Metastatic Breast Carcinoma in the Ovary (tissue), 3 donors: ENCODE measurements around a stretch of chr1.

GRCh38 chr1:53899095-53899866 is 5.3 kb downstream of the DIO1 start:
- PRO-cap, 3 experiments: no peak in any of the 3 experiments

DNA sequence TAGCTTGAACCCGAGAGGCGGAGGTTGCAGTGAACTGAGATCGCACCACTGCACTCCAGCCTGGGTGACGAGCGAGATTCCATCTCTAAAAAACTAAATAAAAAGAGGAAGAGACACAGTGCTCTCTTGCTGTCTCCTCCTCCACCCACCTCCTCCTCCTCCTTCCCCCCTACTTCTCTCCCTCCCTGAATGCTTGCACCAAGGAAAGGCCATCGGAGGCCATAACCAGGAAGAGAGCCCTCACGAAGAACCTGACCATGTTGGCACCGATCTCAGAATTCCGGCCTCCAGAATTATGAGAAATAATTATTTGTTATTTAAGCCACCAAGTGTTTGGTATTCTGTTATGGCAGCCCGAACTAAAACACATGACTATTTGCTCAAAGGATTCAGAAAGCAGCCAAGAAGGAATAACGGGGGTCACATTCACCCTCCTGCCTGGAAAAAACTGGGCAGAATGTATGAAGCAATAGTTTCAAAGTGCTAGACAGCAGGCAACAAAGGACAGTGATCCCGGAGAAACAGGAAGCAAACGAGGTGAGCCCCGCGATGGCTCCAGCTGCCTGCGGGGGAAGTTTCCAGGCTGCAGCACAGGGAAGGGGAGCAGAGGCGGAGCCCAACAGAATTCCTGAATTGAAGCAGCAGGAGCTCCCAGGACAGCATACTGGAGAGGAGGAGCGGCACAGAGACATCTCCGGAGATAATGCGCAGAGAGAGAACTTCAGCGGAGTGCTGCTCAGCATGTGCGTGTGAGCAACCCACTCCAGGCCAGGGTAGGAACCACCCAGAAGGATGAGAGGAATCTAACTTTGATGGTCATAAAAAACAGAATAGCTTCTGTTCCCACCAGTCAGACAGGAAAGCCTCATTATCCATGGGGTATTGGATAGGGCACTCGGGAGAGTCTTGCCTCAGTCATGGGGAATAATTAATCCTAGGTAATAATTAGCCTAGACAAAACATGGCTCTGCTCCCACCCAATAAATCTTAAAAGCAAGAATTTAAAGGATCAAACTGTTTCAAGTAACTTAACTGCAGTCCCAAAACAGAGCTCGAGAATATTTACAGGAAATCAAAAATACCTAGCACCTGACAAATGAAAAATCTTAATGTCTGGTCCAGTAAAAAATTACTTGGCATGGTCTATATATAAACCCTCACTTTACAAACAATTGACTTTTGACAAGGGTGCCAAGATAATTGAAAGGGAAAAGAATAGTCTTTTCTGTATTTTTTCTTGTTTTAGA is 35.5 kb downstream of the LDLRAD1 start:
- PRO-cap, 3 experiments: peak in 3 of 3 experiments; most common plus-strand start position 659 of the sequence (in 3); most common minus-strand start position 565 of the sequence (in 1)

DNA sequence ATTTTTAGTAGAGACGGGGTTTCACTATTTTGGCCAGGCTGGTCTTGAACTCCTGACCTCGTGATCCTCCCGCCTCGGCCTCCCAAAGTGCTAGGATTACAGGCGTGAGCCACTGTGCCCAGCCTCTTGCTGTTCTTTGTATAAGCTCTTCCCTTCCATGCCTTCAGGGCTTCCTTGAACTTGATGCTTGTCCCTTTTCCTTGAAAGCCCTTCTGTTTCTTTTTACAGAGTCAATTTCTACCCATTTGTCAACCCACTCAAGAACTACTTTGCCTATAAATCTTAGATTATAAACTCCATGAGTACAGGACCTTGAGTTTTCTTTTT is 5.4 kb downstream of the TCEANC2 start:
- PRO-cap, 3 experiments: no peak in any of the 3 experiments

DNA sequence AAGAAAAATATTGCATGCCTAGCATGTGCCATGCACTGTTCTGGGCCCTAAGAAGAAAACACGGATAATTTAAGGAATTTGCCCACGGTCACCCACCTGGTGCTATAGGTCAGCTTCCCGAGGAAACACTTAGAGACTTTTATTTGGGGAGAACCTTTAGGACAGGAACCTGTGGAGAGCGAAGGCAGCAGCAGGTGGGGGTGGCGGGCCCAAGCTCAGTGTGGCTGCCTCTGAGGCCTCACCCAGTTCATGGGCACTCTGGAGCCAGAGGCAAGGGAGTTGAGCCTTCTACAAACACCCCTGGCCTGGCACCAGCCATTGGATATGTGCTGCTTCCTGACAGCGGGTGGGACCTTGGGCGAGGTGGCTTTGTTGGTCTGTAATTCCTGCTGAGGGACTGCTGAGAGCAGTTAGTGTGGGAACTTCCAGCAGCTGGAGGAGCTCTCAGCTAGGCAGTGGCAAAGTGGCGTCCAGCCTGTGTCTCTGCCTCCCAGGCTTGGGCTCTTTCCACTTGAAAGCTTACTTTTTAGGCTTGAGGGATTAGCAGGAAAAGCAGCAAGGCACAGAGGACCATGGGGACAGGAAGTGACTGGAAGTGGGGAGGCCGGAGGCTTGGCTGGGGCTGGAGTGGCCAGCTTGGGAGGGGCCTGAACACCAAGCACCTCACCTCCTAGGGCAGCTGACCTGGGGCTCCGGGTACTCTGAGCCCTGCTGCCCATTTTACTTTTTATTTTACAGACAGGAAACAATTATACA is 19.1 kb downstream of the MRPL37 start:
- PRO-cap, 3 experiments: peak in 1 of 3 experiments; most common plus-strand start position 409 of the sequence (in 1); most common minus-strand start position 251 of the sequence (in 1)

DNA sequence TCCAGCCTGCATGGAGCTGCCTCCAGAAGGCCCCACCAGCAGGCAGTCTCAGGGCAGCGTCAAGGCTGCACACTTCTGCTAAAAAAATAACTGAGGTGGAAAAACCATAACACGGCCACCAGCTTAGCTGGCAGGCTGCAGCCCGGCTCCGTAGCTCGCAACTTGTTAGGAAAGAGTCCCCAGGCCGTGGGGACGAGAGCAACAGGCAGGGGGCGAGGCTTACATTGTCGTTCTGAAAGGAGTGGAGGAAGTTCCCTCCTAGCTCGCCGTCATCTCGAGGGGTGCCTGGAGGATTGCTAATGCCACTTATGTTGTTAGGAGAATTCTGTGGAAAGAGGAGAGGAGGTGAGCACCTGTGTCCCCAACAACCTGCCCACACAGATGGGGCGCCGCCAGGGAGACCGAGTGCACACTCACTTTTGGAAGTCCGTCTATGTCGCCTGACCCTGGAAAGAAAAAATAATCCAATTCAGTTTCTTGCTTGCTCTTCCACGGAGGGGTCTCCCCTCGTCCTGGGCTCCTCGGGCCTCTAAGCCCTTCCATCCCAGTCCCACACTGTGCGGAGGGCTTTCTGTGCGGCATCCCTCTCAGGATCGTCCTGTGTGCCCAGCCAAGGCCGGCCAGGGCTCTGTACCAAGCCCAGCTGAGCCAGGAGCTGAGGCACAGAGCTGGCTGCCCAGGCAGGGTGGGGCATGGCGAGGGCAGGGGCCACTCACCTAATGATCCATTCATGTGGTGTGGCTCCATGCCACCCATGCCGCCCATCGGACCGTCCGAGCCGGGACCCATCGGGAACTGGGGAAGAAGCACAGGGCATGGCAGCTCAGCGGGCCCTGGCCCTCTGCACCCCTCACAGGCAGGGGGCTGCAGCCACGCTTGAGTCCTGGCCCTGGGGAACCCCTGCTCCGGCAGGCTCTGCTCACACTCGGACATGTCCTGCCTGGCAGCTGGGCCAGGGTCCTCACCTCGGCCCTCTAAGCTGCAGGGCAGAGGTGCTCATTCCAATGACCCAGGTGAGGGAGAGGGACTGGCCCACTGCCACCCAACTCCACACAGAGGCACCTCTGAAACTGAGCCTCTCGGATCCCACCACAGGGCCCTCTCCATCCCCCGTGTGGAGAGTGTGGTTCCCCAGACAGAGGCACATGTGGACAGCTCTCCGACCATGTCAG is 28.5 kb downstream of the MRPL37 start:
- PRO-cap, 3 experiments: no peak in any of the 3 experiments

DNA sequence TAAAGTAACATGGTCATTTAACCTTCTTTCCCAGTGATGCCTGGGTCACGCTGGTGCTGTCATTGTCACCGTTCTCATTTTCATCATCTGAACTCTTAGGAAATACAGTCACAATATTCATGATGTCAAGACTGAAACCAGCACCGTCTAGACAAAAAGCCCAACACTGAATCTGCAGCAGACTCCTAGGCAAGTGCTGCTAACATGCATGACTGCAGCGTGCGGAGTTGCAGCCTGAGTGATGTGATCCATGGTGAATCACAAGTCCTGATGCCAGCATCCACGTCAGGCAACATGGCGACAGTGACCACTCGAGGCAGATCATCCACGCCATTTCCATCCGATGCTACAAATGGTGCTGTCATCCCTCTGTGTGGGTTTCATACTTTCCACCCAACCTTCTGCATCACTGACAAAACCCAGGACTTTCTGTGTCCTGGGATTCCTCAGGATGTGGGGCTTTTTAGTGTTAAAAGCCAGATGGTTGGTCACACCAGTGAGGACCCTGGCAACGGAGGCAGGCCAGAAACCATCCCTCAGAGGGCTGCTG is 37.7 kb downstream of the MRPL37 start:
- PRO-cap, 3 experiments: no peak in any of the 3 experiments

DNA sequence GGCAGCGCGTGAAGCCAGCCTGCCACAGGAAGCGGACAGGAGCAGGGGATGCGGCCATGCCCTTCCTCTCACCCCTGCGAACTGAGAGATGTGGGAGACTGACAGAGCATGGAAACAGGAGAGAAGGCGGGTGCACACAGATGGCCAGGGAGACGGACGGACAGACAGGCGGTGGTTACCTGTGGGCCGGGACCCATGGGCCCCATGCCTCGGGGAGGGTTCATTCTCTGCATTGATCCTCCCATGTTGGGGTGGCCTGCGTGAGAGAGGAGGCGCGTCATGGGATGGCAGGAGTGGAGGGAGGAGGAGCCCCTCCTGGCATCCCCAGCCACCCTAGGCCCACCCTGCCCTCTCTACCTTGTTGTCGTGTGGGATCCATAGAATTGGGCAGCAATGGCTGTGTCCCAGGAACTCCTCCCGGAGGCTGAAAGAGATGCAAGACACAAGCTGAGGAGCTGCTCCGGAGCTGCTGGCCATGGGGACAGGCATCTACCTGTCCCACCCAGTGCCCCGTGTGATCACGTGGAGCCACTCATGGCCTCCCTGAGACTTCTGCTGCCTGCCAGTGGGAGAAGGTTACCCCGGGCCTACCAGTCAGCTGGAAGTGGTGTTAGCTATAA is 51.6 kb downstream of the MRPL37 start:
- PRO-cap, 3 experiments: no peak in any of the 3 experiments

DNA sequence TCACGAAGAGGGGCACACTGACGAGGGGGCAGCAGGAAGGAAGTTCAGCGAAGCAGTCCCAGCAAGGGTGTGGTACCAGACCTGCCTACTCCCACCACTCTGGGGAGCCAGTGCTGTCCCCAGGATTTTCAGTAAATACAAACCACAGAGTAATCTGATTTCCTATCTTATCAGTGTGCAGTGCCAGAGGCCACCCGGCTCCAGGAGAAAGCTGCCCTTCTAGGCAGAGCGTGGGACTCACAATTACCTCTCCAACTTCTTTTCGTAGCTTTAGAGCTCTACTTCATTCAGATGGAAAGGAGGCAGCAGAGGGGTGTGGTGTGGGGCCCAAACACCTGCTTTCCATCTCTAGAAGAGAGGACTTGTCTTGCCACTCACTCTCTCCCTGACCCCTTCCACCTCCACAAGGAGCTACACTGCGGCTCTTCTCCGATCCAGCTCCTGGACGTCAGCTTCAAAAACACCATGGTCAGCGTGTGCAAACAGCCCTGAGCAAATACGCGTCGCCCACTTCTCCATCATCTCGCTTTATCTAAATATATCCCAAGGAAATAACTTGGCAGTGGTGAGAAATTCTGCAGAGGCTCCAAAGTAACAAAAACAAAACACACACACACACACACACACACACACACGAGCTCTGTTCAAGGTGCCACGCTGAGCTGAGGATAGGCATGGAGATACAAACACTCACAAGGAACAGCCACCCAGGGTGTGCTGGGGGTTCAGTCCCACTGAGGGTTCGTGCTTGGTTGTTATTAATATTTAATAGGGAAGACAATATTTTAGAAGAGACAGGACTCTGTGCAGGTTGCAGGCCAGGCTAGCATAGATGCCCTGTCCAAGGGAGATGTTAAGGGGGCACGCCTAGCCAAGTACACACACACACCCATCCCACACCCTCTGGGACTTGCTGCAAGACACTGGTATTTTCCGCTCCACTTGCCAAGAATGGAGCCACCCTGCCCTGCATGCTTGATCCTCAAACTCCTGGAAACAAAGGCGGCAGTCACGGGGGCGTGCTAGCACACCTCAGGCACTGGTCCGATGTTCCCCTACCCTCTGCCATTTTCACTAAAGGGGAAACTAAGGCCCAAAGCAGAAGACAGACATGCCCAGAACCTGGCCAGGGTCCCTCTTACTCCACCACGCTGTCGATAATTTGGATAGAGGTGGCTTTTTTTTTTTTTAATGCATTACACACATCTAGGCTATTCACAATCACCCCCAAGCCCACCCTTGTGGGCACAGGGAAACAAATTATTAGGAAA is 98.8 kb downstream of the MRPL37 start:
- PRO-cap, 3 experiments: no peak in any of the 3 experiments

GRCh38 chr1:54325947-54327012 is 126.3 kb downstream of the MRPL37 start:
- PRO-cap, 3 experiments: no peak in any of the 3 experiments

- PRO-cap, 3 experiments: no peak in any of the 3 experiments
Observed at GRCh38 chr1:54362125-54362699, 162.2 kb downstream of the MRPL37 start.

DNA sequence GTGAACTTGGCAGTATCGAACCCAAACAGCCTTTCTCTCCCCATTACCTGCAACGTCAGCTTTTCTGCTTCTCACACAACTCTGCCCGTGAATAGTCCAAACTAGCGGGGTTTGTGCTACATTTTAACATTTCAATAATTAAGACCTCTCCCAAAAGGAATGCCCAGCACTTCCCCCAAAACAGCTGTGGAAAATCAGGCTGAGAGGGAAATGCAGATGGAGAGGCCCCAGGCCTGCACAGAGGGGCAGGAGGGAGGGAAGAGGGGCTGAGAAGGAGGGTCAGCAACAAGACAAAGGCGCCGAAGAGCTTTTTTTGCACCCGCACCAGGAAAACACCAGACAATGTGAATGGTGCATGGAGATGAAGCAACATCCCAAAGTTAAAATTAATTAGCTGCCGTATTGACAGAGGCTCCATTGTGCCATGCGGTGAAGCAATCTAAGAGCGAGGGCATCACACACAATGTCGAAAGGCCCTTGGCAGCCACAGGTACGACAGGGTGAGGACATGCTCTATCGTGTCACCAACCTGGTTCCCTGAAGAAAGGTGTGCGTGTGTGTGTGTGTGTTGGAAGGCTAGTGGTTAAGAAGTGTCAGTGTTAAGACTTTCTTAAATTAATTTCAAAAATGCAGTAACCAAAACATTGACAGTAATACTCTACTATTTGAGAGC is 165.0 kb downstream of the MRPL37 start:
- PRO-cap, 3 experiments: no peak in any of the 3 experiments

GRCh38 chr1:54365668-54366435 is 165.9 kb downstream of the MRPL37 start:
- PRO-cap, 3 experiments: no peak in any of the 3 experiments

DNA sequence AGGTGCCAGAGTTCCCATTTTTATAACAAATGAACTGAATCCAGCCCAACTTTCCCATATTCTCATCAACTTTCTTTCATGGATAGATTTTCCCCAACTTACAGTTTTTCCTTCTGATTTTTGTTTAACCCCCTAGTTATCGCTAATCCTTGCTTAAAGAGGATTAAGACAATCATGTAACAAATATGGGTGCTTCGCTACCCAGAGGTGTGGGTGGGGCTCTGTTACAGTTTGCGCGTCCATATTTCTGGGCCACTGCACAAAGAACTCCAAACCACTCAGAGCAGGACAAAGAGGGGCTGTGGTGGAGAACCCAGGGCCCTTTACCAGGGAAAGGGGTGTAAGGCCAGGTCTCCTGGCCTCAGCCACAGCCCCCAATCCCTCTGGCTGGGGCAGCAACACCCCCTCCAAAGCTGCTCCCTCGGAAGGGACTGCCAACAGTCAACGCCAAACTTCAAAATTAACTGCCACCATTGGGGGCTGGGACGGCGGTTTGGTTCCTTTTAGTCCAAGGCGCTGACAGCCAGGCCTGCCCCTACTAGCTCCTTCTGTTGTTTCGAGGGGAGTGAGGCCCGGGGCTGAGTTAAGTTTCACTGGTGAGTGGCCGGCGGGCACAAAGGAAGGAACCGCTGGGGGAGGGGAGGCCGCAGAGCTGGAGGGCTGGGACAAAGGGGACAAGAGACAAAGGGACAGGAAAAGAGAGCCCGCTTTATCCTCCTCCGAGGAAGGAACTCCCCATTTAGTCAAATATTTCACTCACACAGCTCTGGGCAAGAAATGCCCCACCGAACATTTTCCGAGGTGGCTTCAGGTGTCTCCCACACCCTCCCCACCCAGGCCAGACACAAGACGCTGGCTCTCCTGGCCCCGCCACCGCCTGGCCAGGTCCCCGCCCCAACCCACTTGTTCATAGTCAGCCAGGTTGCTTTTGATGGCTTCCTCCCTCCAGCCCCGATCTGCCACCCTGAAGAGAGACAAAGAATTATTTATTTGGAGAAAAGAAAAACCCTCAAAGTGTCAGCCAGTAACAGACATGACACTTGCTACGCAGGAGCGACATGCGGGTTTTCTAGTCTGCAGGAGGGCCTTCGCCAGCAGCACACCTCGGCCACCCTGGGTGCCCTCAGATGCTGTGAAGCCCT is 169.5 kb upstream of the ACOT11 start:
- PRO-cap, 3 experiments: no peak in any of the 3 experiments

- PRO-cap, 3 experiments: no peak in any of the 3 experiments
Observed at GRCh38 chr1:54396354-54396908, 151.6 kb upstream of the ACOT11 start.

- PRO-cap, 3 experiments: no peak in any of the 3 experiments
Observed at GRCh38 chr1:54499212-54499832, 48.7 kb upstream of the ACOT11 start.

- PRO-cap, 3 experiments: no peak in any of the 3 experiments
Observed at GRCh38 chr1:54804562-54805190, 1.2 kb upstream of the LEXM start.

DNA sequence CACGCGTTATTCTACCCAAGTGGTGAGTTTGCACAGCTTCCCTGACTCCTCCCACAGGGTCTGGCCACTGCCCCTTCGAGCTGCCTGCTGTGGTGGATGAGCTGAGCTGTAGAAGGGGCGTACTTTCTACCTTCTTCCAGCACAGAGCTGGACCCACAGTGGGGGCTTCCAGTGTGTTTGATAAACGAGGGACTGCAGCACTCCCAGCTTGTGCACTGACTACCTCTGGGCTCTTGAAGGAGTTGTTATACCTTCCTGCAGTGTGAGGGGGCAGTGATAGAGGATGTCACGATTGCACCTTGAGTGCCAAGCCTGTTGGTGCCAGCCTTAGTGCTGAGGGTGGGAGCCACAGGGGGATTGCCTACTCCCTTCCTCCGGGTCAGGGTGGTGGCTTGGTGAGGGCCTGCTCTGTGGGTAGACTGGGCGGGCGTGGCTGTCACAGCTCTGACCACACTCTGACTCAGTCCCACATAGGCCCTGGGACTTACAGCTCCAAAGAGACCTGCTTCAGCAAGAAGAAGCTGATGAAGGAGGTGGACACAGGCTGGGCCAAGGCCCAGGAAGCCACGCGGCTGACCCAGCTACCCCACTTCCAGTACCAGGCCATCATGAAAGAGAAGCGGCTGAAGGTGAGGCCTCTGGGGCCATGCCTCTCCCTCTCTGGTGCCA is 1.3 kb downstream of the LEXM start:
- PRO-cap, 3 experiments: no peak in any of the 3 experiments

- PRO-cap, 3 experiments: no peak in any of the 3 experiments
Observed at GRCh38 chr1:54847351-54848484, 39.3 kb downstream of the DHCR24 start.

DNA sequence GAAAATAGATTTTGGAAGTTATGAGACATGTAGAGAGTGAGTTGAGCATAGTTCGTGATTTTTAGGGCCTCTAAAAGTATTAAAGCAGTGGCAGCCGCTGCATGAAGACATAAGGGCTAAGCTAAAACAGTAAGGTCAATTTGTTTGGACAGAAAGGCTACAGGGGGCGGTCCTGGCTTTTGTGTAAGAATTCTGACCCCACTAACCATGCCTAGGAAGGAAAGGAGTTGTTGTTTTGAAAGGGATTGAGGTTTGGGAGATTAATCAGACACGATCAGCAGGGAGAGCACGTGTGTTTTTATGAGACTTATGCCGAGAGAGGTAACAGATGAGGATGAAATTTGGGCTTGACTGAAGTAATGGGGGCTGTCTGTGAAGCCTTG is 12.8 kb upstream of the DHCR24 start:
- PRO-cap, 3 experiments: no peak in any of the 3 experiments

GRCh38 chr1:54949886-54951373 is 30.0 kb upstream of the TMEM61 start:
- PRO-cap, 3 experiments: no peak in any of the 3 experiments